ENCODE measurements around a stretch of chr17.

DNA sequence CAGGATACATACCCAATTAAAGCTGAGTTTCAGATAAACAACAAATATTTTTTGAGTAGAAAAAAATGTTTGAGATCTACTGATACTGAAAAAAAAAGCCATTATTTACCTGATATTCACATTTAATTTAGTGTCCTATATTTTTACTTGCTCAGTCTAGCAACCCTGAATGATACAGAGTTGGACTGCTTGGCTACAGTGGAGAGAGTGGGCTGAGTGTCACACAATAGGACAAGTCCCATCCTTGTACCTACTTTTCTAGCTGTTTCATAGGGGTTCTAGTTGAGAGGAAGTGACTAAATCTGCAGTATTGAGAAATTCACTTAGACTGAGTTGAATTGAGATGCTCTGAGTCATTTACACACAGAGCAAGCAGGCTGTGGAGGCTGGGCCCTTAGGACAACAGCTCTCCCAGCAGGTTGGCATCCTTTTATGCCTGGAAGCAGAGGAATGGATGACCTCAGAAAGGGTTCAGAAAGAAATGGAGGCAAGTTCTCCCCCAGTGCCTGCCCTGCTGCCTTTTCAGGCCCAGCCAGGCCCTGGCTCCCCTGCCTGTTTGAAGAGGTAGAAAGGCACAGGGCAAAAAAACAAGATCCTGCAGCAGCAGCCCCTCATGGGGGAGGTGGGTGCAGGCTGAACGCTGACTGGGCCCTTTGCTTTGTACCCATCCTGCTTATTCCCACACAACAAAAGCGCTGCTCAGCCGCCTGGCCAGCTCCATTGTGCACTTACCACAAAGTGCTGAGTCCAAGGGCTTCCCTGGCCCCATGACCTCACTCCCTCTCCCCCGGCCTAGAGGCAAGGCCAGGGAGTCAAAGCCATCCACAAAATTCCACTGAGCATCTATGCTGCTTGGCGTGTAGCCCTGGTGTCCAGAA, 5.6 kb upstream of the CRYBA1 start:
- PRO-cap = no peak

GRCh38 chr17:29260104-29260850, 13.6 kb downstream of the CRYBA1 start:
- PRO-cap = no peak

DNA sequence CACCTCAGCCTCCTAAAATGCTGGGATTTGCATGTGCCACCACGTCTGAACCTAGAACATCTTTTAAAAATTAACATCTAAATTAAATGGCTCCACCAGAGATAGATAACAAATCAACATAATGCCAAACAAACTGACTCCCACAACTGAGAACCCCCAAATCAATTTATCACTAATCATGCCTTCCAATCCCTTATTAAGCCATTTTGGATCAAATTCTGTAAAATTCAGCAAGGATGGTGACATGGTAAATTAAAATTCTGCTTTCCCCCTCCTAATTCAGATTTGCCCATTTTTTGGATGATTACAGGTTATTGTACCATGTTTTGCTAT, 16.7 kb downstream of the NUFIP2 start:
- PRO-cap = no peak

DNA sequence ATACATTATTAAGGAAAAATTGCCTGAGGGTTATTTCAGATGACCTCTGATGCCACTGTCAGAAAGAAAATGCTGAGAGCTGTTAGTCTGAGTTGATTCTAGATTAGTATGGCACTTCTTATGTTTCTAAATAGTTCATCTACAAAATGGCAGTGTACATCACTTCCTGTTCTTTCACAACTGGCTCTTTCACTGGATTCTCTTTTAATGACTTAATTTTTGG, 3.2 kb downstream of the TAOK1 start:
- PRO-cap = no peak

- PRO-cap = no peak
Observed at GRCh38 chr17:29543686-29544467, 23.0 kb downstream of the ABHD15 start.

DNA sequence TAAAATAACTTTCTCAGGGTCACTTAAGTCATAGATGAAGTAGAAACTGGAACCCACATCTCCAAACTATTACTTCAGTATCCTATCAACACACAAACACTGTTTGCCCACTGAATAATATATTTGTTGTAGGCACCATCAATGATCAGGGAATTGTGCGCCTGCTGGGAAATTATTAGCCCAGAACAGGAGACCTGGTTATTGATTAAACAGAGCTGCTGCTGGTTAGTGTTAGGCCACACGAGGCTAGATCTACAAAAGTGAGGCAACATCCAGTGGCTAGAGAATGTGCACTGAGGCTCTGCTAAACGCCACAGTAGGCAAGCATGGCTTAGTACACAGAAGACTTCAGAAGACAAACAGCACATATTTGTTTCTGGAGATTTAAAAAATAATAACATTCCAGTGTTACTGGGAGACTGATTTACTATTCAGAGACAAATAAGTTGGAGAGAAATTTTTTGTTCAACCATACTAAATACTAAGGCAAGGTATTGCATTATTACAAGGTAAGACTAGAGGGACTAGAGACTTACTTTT, 11.0 kb downstream of the ABHD15 start:
- PRO-cap = no peak

DNA sequence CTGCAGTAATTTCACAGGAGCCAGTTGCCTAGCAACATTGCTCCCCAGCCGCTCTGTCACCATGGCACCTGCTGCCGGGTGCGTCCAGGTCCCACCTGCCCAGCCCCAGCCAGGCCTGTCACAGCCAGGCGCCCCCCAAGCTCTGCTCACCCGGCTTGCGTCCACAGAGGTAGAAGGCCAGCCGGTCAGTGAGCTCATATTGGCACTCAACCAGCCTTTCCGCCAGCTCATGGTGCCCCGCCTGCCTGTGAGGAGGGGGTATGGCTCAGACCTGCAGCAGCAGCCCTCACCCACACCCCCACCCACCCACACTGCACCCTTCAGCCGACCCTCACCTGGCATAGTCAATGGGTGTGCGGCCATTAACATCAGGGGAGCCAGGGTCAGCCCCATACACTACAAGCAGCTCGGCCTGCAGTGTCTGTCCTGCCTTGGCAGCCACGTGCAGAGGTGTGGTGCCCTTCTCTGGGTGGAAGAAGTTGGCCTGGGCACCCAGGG, 7.8 kb downstream of the GIT1 start:
- PRO-cap = no peak

DNA sequence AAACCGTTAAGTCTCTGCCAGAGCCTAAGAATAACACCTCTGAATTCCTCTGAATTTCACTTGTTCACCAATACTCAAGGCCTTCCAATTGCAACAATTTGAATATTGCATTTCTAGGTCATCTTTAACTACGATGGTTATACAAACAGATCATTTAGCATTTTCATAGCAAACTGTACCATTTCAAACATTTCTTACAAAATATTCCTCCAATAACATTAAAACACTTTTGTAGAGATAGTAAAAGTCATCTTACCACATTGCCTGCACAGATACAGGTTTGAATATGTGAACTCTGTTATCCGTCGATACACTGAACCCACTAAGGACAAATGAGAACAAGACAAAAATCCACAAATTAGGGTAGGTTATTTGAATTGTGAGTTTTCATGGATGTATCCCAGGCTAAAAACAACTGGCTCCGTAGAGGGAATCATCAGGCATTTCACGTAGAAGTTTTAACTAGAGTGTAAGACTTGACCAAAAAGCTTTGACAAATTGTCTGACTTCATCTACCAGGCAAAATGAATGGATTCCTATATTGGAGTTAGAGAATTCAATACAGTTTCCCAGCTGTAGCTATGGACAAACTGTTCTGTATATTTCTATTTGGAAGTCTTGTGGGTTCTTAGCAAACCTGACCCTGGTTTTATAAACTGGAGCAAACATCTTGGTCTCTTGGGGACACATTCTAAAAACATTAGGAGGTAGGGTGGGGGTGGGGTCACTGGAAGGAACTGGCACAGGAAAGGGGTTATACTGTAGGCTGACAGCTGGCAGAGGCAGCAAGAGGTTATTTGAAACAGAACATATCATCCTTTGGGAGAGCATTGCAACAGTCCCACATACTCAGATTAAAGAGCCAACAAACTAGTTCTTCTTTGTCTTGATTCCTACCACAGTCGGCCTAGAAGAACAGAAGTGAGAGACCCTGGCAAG, 54.1 kb upstream of the CORO6 start:
- PRO-cap = no peak

GRCh38 chr17:29892569-29893504, 37.2 kb downstream of the SSH2 start:
- PRO-cap = no peak

GRCh38 chr17:29930416-29930744, 352 bp upstream of the SSH2 start:
- PRO-cap = no peak

DNA sequence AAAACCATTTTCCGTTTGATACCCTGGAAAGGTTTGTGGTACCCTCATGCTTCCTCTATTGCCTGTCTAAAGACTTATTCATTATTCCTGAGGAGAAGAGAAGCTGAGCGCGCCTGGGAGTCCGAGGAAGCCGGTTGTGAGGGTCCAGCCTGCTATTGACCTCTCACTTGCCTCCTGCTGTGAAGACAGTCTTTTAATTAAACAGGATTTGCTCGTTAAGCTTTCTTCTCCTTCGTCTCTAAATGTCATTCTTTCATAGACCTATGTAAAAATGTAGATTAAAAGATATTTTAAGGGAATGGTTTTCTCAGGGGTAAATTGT, 678 bp upstream of the SSH2 start:
- PRO-cap = no peak

DNA sequence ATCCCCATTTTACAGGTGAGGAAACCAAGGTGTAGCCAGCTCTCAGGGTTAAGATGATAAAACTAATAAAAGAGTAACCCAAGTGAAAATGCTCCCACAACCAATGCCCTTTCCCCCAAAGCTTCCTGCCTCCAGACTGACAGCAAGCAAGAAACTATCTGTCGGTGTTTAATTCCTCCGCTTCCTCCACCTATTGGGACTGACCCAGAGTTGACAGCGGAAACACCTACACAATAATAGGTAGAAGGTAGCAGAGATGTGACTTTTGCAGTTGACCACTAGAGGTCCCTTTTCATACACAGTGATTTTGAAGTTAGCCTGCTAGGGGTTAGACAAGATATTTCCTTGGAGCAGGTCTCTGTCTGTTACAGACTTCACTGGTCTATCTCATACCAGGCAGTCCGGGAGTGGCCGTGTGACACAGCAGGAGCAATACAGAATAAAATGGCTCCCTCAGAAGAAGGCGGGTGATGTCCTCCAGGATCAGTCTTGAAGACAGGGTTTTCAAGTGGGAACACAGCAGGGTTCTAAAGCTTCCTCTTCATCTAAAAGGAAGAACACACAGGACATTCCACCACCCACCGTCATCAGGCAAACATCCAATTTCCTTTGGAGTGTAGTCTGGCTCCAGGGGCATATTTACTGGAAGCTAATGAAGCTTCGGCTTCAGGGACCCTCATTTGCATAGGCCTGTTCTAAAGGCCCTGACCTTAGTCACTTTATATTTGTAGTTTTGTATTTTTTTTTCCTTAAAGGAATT, 6.3 kb upstream of the TMIGD1 start:
- PRO-cap = no peak

GRCh38 chr17:30449375-30449881, 27.8 kb upstream of the GOSR1 start:
- PRO-cap = no peak

DNA sequence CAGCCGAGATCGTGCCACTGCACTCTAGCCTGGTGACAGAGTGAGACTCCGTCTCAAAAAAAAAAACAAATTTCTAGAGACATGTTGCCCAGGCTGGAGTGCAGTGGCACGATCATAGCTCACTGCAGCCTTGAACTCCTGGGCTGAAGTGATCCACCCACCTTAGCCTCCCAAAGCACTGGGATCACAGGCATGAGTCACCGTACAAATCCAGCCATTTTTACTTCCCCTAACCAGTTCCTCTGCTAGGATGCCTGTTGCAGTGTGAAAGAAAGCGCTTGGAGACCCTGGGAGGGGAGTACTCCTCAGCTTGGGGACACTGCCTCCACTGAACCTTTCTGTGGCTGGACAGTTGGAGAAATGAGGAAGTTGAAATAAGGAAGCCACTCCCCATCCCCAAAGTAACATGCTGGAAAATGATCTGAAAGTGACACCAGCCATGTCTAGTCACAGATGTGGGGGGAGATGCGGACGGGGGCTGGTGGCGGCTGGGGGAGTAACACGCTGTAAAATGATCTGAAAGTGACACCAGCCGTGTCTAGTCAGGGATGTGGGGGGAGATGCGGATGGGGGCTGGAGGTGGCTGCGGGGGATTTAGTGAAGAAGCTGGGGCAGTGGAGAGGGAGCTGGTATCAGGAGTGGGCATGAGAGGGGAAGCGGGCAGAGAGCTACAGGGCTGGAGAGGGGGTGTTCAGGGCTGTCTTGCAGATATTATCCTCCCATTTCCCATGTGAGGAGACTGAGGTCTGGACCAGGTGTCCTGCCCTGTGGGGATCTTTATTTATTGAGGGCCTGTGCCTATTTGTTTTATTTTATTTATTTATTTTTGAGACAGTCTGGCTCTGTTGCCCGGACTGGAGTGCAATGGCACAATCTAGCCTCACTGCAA, 95.9 kb downstream of the CRLF3 start:
- PRO-cap = no peak

GRCh38 chr17:31007820-31008998, 37.4 kb downstream of the RNF135 start:
- PRO-cap = bidirectional peak, plus-strand start at chr17:31008544, minus-strand start at chr17:31008444; bidirectional peak, plus-strand start at chr17:31008764, minus-strand start at chr17:31008715

- PRO-cap = no peak
Observed at GRCh38 chr17:31128298-31128680, 33.5 kb downstream of the NF1 start.

- PRO-cap = no peak
Observed at GRCh38 chr17:31225004-31225355, 72.1 kb downstream of the OMG start.

GRCh38 chr17:31319029-31319695, 2.3 kb downstream of the EVI2A start:
- PRO-cap = no peak

GRCh38 chr17:31375212-31375789, 16.2 kb upstream of the RAB11FIP4 start:
- PRO-cap = no peak

DNA sequence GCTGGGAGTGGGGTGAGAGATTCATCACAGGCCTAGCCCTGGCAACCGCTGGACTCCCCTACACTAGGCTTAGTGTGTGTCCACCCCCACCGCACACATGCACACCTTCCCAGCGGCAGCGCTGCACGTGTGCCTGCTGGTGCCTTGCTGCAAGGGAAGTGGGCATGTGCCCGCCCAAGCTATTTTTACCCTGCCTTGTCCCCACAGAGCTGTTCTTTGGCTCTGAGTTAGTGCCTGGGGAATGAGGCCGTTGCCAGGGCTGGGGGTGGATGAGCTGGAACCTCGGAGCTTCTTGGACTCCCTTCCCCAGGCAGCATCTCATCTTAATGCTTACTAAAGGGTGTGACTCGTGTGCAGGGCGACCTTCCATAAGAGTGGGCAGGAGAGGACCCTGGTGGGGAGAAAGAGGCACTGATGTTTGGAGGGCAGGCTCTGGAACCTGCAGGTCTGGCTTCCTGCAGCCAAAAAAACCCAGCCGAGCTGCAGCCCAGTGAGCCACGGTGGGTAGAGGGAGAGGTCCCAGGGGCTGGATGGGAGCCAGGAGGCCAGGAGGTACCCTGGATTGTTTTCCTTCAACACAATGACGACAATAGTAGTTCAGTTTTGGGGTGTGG, 118.9 kb downstream of the RAB11FIP4 start:
- PRO-cap = no peak